OVCAR3 (cell line): ENCODE results near the genes NOX1, HNRNPH2 and H2BW1.

DNA sequence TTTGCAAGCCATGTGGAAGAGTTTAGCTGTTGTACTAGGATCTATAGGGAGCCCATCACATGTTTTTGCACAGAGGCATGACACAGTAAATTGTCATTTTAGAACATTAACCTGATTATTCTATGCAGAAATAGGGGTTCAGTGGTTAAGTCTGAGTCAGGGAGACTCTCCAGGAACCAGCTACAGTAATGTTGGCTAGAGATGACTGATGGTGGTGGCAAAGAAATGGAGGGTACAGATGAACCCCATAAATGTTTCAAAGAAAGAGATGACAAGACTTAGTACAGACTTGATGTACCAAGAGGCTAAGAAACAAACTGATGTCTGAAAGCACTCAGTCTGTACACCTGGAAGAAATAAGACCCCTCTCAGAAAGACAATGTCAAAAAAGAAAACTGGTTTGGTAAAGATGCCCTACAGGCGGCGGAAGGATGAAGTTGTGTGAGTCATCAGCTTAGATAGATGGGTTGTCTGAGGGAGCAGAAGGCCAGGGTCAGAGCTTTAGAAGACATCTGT is 8.0 kb downstream of the SRPX2 start:
- RRBS: no CpG with 5 or more reads among the region's 2 CpGs

DNA sequence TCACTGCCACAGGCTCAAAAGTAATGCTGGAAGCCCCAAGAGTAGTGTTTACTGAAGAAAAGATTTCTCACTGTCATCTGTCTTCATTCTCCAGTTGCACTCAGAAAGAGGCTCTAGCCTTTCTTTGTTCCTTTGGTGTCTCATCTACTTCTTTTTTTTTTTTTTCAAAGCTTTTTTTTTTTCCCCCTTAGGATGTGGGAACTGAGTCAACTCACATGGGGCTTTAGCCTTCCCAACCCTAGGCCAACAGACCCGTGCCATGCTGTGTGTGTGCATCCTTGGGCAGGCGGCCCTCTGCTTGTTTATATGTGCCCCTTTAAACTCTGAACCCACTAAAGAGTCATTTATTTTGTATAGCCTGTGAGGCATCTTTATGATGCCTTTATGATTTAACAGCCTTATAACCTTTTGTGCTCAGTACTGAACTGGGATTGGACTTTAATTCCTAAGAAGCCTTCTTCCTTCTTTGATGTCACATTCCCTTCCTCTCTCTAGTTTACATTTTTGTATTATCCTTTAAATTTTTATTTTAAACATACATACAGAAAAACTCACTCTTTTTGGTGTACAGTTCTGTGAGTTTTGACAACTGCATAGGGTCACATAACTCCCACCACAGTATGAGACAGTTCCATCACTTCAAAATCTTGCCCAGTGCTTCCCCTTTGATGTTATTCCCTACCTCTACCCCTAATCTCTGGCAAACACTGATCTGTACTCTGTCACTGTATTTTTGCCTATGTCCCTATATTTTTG is 15.8 kb downstream of the SRPX2 start:
- RRBS: no CpG with 5 or more reads among the region's 2 CpGs

GRCh38 chrX:100812134-100812712 is 8.0 kb upstream of the CSTF2 start:
- RRBS: no CpG with 5 or more reads among the region's 8 CpGs

- RRBS: no CpG with 5 or more reads among the region's 11 CpGs
Measured at GRCh38 chrX:100830581-100830990, 10.4 kb downstream of the CSTF2 start.

DNA sequence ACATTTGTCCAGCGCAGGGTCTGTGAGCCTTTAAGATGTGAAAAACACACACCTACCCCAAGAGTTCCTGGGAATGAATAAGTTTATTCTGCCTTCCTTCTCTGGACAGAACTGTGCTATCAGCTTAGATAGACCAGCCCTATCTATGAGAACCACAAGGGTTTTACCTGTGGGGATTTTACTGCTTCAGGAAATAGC is at the start of gene NOX1:
TSS of gene NOX1 (minus strand) at position 138 of the 198 bp plus-strand sequence.
- RRBS: no CpG with 5 or more reads among the region's 1 CpG

- RRBS: 12% methylated on average over 4 of the region's 44 CpGs
Measured at GRCh38 chrX:101408076-101409194, at the start of gene HNRNPH2. Gene HNRNPH2, plus strand, starts transcription at chrX:101408222.

GRCh38 chrX:102651649-102651954 is 319 bp downstream of the GPRASP1 start:
- RRBS: 41% methylated on average over 12 of the region's 28 CpGs

DNA sequence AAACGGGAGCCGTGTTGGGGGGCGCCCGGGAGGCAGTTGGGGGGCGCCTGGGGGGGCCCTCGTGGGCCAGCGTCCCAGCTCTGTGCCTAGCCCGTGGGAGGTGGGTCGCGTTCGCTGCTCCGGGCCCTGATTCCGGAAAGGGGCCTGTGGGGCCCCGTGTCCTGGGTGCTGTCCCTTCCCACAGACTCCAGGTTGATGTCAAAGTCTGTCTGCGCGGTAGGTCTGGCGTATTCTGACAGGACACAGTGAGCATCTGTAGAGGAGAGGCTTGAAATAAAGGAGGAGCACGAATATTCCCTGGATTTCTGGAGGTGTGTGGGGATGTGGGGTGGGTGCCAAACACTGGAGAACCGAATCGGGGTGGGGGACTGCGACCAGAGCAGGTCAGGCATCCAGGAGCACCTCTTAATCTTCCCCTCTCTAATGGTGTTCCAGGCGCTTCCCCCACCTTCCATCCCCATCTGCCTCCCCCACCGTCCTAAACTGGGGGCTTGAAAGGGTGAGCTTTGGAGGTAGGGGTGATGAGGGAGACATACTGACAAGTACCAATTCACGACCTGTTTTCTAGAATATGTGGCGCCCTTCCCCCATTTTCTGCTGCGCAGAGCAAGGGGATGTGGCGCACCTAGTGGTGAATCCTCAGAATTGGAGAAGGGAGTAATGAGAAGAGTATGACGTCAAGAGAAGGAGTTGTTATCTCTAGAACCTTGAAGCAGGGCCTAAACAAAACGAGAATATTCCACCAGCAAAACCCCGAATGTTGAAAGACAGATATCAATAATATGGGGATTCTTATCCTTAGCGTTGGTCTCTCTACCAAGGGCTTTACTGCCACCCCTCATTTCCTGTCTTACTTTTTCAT is 903 bp downstream of the GPRASP1 start:
- RRBS: 52% methylated on average over 8 of the region's 31 CpGs

- RRBS: no CpG with 5 or more reads among the region's 2 CpGs
Measured at GRCh38 chrX:102656340-102656803, 5.1 kb downstream of the GPRASP1 start.

GRCh38 chrX:102745585-102746845 is 25.5 kb downstream of the GPRASP3 start:
- RRBS: 22% methylated on average over 28 of the region's 84 CpGs

DNA sequence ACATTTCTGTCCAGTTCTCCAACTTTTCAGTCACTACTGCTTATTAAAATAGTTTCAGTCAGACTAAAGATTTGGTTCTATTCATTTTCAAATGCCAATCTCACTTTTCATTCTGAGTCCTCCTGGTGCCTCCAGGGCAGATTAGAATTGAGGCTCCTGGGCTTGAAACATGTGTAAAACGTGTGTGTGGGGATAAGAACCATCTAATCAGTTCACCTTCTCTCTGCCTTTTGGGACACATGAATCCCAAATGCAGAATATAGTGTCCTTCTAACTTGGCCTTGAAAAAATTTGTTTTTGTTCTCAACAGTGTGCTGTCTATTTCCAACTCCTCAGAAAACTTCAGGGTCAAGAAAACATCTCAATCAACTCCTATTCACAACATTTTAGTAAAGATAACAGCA is 3.3 kb upstream of the BEX3 start:
- RRBS: no CpG with 5 or more reads among the region's 1 CpG

DNA sequence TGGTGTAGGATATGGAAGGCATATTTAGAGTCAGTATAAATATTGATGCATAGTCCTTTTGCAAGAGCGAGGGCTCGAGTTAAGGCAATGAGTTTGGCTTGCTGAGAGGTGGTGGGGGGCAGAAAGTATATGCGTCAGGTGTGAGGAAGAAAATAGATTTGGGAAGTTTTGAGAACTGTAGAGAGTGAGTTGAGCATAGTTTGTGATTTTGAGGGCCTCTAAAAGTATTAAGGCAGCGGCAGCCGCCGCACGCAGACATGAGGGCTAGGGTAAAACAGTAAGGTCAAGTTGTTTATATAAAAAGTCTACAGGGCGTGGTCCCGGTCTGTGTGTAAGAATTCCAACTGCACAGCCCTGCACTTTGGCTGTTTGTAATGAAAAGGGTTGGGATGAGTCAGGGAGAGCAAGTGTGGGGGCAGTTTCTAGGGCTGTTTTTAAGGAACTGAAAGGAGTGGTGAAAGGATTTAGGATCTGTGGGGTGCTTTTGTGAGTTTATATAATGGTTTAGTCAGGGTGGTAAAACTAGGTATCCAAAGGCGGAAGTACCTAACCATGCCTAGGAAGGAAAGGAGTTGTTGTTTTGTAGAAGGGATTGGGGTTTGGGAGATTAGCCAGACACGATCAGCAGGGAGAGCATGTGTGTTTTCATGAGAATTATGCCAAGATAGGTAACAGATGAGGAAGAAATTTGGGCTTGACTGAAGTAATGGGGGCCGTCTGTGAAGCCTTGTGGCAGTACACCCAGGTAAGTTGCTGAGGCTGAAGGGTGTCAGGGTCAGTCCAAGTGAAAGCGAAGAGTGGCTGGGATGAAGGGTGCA is 55.0 kb downstream of the BEX3 start:
- RRBS: no CpG with 5 or more reads among the region's 13 CpGs

GRCh38 chrX:103535712-103536795 is 16.8 kb upstream of the RAB40A start:
- RRBS: no CpG with 5 or more reads among the region's 5 CpGs

- RRBS: no CpG with 5 or more reads among the region's 10 CpGs
Measured at GRCh38 chrX:103585832-103586012, 407 bp downstream of the TCEAL4 start.

DNA sequence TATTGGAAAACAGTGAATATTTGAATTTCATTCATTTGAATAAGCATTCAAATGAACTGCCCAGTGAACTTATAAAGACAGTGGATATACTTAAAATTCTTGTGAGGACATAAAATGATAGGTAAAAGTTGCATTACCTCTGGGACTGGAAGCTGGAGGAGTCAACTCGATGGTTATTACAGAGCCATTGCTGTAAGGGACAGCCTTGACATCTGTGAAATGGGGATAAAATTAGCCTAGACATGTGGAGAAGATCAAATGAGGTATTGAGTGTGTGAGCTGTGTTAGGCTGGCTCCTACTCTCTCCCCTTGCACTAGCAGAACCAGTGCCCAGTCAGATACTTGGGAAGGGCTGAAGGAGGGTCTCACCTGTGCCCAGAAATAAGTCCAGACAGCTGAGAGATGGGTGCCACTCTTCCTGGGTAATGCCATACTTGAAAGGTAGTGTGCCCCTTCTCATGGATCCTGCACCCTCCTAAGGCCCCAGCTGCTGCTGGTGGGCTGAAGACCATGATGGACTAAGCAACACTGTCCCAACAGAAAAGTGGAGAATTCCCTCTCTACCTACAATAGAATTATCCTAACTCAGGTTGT is 2.5 kb downstream of the TCEAL4 start:
- RRBS: no CpG with 5 or more reads among the region's 1 CpG

- RRBS: no CpG with 5 or more reads among the region's 17 CpGs
Measured at GRCh38 chrX:104013657-104014103, at the start of gene H2BW1. Gene H2BW1, minus strand, starts transcription at chrX:104013708.

- RRBS: no CpG with 5 or more reads among the region's 5 CpGs
Measured at GRCh38 chrX:104157240-104157573, 398 bp upstream of the SLC25A53 start.

DNA sequence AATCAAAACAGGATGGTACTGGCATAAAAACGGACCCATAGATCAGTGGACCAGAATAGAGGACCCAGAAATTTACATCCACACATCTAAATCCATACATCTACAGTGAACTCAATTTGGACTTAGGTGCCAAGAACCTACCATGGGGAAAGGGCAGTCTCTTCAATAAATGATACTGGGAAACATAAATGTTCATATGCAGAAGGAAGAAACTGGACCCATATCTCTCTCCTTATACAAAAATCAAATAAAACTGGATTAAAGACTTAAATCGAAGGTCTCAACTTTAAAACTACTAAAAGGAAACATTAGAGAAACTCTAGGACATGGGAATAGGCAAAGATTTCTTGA is 207.9 kb upstream of the NRK start:
- RRBS: no CpG with 5 or more reads among the region's 2 CpGs